Brain (tissue), 1 donor: ENCODE results near the gene FAM131A.

DNA sequence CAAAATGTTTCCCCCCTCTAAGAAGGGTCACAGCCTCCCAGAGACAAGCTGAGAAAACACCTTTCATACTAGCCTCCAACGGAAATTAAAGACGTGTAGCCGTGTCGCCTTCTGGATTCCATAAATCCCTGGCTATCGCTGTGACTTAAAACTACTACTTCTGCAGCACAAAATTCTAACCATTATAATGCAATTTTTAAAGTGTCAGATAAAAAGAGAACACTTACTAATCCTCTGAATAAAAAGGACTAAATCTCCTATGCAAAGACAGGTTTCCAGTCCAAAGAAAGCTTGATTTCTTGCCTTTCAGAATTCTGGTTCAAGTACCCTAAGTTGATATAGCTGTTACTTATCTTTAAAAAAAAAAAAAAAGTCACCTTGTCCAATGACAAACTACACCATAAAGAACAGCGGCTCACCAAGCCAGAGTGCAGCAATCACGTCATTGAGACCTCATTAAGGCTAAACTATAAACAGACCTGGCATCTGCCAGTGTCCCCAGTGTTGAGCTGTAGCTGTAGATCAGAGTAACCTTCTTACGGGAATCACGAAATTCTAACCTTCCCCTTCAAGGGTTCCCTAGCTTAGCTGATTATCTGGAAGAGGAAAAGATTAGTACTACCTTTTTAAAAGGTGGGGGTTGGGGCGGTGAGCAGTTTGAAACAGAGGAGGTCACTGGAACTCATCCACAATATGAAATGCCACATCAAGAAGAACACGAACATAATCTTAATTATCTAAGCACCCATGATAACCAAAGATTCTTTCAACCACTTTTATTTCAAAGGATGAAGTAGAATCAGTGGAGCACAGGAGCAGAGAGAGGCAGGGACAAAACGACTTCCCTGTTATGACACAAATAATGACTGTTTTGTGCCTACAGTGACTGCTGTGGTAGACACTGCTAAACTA, 2.1 kb downstream of the ABCC5 start:
- RRBS: no CpG with 5 or more reads among the region's 12 CpGs

- RRBS: no CpG with 5 or more reads among the region's 6 CpGs
Measured at GRCh38 chr3:184081430-184081771, 15.5 kb upstream of the HTR3E start.

GRCh38 chr3:184137610-184138329, 2.6 kb downstream of the EIF2B5 start:
- RRBS: no CpG with 5 or more reads among the region's 12 CpGs

- RRBS: no CpG with 5 or more reads among the region's 6 CpGs
Measured at GRCh38 chr3:184160890-184161184, 5.7 kb downstream of the DVL3 start.

DNA sequence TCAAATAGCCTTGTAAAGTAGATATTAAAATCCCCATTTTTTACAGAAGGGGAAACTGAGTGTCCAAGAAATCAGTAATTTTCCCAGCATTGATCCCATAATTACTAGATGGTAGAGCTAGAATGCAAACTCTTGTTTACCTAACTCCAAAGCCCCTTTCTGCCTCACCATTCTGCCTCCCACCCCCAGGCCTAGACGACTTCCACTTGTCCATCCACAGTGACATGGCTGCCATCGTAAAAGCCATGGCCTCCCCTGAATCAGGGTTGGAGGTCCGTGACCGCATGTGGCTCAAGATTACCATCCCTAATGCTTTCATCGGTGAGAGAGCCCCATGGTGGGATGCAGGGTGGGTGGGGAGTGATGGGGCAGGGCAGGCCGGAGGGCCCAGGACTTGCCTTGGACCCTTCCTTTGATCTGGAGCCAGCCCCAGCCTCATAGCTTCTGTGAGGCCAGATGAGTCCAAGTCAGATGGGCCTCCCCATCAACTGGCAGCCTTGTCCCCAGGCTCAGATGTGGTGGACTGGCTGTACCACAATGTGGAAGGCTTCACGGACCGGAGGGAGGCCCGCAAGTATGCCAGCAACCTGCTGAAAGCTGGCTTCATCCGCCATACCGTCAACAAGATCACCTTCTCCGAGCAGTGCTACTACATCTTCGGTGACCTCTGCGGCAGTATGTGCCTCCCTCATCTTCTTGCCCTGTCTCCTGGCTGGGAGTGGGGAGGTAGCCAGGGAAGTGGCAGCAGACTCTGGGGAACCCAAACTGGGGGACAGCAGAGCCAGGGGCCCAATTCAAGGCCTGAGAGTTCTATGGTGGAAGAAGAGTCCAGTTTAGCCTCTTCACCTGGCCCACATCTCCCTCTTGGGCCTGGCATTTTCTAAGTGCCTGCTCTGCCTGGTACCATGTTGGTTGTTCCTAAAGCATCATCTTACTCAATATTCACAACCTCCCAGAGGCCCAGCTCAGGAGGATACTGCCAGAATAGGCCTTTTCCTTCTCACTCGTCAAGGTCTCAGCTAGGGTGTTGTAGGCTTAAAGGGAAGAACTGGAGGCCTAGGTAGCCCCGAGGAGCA, 6.9 kb upstream of the AP2M1 start:
- RRBS: no CpG with 5 or more reads among the region's 16 CpGs

DNA sequence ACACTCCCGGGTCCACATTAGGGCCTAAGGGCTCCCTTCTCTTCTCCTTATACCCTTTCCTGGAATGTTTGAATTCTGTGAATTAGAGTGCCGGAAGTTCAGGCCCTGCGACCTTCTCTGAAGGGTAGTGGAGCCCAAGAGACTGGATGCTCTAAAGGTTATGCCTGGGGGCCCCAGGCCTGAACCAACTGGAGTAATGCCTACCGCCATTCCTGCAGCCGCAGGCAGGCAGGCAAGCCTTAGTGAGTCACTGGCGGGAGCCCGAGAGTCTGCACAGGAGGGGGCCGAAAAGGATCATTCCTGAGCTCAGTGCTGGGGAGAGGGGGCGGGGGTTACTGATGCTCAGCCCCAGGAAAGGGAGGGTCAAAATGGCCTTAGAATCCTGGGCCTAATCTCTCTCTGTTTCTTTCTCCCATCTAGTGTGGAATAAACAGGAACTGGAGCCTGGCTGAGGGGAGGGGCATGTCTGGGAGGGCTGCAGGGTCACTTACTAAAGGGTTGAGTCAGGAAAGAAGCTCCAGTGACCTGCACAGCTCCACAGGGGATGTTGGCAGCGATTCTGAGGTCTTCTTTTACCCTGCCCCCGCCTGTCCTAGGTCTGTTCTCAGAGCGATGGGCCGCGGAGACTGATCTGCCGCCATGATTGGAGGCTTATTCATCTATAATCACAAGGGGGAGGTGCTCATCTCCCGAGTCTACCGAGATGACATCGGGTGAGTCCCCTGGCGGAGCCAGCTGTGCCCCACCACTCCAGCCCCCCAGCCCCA, 1.9 kb downstream of the AP2M1 start:
- RRBS: 0% methylated on average over 1 of the region's 19 CpGs

GRCh38 chr3:184181558-184181831, 4.5 kb upstream of the ABCF3 start:
- RRBS: no CpG with 5 or more reads among the region's 5 CpGs

DNA sequence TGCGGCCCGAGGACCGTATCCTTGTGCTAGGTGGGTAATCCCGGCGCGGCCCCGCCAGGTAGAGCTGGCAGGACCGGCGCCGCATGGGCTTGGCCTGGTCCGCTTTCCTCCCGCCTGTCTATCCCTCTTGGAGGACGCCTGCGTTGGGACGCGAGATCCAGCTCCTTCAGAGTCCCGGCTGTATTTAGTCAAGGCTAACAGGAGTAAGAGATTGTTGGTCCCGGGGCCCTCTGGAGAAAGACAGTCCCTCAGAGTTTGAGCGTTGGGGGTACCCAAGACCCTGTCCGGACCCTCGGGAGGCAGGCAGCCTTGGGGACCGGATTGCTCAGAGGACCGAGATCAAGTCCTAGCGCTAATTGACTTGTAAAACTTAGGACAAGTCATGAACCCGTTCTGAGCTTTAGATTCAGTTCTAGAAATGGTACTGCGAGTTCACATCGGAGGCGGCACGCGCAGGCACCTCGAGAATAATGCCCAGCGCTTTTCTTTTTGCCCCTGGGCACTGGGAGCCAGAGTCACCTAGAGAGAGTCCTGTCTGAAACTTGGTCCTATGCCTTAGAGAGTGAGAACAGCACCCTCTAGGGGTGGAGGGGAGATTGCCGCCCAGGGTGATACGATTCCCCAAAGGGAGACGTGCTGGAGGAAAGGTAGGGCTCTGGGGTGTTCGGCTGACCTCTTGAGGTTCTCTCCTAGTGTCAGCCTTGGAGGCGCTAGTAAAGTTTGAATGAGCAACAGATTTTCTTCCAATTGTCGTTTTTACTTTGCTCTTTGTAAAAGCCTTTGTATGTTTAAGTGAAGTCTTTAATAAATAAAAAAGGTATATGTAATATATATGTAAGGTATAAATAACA, 614 bp downstream of the EEF1AKMT4 start:
- RRBS: 1% methylated on average over 15 of the region's 38 CpGs

DNA sequence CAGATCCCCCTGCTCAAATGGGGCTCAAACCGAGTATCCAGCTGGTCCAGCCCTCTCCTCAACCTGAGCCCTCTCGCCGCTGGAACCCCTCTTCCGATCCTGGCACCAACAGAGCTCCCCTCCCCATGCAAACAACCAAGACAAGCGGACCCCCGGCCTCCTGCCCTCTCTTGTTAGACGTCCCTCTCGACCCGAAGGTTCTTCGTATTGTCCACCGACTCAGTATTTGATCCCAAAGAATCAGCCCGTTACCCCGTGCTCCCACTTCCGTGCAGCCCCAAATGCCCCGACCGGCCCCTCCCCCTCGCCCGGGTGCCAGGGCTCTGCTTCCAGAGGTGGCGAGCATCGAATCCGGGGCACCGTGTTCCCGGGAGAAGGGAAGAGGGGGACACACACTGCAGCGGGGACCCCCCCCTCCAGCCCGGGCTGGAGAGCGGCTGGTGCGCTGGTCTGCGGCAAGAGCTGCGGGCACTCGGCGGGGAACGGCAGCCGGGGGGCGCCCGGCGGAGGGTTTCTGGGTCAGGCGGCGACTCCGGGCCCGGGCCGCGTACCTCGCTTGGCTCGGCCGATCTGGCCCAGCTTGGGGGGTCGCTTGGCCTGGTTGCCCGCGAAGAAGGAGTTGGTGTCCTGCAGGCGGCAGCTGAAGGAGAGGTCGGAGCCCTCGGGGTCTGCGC, 650 bp downstream of the CAMK2N2 start:
- RRBS: 3% methylated on average over 14 of the region's 52 CpGs

DNA sequence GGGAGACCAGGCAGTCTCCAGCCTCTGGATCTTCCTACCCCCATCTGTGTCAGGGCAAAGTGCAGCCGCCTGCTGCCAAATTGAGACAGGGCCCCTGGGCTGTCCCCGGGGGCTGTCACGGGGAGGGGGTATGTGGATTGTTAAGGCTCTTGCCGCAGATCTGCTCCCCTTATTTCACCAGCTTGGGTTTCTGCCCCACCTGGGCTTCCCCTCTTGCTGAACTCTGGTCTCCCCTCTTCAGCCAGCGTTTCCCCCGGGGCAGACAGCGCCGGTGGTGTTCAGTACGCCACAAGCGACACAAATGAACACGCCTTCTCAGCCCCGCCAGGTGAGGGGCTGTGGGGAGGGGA, 1.5 kb downstream of the EIF4G1 start:
- RRBS: no CpG with 5 or more reads among the region's 12 CpGs

GRCh38 chr3:184336633-184337288, 639 bp upstream of the FAM131A start:
- RRBS: 5% methylated on average over 4 of the region's 12 CpGs

DNA sequence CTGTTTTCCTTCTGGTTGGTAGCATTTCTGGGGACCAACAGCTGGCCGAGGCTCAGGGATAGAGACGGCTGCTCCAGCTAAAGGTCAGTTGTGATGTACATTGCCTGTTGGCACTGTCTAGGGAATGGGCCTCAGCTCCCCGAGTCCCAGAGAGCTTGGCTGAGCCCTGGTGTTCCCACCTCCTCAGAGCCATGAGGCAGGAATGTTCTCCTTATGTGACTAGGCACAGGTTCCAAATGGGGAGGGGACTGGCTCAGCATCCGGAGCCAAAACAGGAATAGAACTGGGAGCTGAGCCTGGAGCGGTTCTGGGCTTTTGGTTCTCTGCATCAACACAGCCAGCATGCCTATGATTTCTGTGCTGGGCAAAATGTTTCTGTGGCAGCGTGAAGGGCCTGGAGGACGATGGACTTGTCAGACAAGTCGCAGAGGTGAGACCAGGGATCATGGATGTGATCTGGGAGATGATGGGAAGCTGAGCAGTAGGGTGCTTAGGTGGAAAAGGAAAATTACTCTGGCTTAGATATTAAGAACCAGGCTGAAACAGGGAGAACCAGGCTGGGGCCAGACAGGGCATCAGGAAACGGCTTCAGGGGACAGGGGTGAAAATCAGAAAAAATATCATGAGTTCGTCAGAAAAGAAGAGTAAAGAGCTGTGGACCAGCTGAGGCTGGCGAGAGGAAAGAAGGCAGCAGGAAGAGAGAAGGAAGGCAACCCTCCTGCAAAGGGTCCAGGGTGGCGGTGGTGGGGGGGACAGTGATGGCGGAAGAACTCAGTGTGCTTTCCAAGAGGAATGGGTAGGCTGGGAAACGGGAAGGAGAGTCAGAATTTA, at the start of gene FAM131A:
Gene FAM131A, plus strand, starts transcription at position 312 of the 831 bp plus-strand sequence.
- RRBS: no CpG with 5 or more reads among the region's 14 CpGs

DNA sequence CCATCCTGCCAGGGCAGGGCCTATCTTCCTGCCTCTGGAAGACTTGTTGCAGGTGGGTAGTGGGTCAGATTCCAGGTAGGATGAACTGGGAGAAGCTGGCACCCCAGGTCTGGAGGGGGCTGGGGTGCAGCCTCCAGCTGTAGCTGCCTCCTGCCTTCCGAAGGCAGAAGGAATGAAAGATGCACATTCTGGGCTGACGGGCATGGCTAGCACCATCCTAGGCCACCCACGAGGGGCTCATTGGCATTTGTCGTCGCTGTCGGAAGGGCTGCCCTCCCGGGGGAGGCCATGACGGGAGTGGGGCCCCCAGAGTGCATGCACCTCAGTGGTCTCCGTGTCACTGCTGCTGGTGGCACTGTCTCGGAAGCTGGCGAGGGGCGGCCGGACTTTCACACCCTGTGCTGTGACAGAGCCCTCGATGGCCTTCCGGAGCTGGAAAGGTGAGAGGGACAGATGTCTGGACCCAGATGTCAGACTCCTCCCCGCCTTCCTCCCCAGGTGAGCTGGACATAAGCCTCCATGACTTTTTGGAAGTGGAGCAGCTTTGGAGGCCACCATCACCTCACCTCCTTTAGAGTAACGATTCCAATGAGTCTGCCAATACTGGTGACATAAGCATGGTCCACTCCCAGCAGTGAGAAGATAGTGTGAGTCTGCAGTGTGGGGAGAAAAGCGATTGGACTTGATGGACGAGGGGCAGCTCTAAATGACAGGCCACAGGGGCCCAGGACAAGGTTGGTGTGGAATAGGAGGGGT, 9.1 kb downstream of the FAM131A start:
- RRBS: no CpG with 5 or more reads among the region's 19 CpGs

GRCh38 chr3:184347417-184348115, 10.2 kb downstream of the FAM131A start:
- RRBS: no CpG with 5 or more reads among the region's 10 CpGs

- RRBS: no CpG with 5 or more reads among the region's 28 CpGs
Measured at GRCh38 chr3:184351221-184352585, 9.7 kb downstream of the CLCN2 start.

DNA sequence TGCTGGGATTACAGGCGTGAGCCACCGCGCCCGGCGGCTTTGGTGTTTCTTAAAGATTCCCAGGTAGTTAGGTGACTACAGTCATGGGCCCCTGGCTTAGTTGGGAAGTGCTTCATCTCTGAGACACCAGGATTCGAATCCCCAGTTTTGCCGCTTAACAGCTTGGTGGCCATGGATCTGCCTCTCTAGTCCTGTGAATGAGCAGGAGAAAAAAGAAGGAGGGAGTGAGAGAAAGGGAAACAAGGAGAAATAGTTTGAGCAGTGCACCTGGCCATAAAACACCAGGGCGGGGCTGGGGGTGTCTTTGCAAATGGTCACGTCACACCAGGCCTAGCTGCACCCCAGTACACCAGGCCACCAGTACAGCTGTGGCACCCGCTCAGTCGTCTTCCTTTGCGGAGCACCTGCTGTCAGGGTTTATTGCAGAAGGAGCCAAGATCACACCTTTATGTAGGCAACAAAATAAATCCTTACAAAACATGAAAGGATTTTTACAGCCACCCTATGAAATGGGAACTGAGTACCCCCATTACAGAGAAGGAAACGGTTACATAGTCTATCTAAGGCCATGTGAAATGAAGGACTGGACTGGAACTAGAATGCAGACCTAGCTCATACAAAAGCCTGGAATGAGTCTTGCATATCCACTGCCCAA, 14.5 kb upstream of the EPHB3 start:
- RRBS: no CpG with 5 or more reads among the region's 13 CpGs

GRCh38 chr3:184549732-184550258, 11.8 kb upstream of the EPHB3 start:
- RRBS: no CpG with 5 or more reads among the region's 12 CpGs

- RRBS: no CpG with 5 or more reads among the region's 17 CpGs
Measured at GRCh38 chr3:184558767-184559739, 2.5 kb upstream of the EPHB3 start.

DNA sequence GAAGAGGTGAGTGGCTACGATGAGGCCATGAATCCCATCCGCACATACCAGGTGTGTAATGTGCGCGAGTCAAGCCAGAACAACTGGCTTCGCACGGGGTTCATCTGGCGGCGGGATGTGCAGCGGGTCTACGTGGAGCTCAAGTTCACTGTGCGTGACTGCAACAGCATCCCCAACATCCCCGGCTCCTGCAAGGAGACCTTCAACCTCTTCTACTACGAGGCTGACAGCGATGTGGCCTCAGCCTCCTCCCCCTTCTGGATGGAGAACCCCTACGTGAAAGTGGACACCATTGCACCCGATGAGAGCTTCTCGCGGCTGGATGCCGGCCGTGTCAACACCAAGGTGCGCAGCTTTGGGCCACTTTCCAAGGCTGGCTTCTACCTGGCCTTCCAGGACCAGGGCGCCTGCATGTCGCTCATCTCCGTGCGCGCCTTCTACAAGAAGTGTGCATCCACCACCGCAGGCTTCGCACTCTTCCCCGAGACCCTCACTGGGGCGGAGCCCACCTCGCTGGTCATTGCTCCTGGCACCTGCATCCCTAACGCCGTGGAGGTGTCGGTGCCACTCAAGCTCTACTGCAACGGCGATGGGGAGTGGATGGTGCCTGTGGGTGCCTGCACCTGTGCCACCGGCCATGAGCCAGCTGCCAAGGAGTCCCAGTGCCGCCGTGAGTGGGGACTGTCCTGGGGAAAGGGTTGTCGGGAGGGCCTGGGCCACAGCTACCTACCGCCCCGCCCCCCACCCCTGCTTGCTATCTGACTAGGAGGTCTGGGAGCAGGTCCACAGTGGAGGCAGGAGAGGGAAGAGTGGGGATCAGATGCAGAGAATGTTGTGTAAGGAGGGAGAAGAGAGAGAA, 11.2 kb downstream of the EPHB3 start:
- RRBS: no CpG with 5 or more reads among the region's 42 CpGs

- RRBS: no CpG with 5 or more reads among the region's 13 CpGs
Measured at GRCh38 chr3:184600829-184601543, 39.4 kb downstream of the EPHB3 start.